Retinal pigment epithelial cell (primary cell): ENCODE measurements around the gene UQCC6.

DNA sequence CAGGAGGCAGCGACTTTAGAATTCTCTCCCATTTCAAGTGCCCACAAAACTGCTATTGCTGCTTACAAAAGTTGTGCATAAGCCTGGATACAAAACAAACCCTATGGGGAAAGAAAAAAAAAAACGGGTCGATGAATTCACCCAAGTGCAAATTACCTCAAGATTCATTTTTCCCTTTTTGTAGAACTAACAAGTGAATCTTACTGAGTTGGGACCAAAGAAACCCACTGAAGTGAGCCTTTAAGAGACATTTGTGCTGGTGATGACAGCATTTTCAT, 27.2 kb downstream of the C12orf42 start:
- RRBS, result no CpG with 5 or more reads among the region's 3 CpGs

GRCh38 chr12:103676966-103677782, 90.1 kb downstream of the STAB2 start:
- RRBS, result no CpG with 5 or more reads among the region's 11 CpGs

DNA sequence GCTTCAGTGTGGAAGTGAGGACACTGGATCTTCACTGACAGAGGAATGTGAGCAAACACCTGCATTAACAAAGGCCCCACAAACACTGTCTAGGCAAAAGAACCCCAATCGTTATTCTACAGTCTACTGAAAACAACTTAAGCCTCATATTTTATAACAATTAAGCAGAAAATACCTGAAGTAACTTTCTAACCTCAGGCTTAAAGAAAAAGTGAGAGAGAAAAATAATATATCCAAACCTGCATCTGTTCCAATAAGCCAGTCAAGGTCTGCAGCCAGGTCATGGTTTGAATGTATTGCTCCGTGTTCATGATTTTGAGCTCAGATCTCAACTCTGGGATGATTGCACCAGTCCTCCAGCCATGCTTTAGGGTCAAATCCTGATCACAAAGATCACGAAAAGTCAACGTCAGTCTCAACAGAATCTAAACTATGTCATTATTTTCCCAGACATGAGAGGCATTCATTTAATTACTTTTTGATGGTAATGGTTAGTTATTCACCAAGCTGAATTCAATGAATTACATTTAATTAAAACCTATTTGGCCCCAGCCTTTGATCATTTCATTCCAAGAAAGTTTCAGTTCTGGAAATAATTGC, 55.8 kb downstream of the NT5DC3 start:
- RRBS, result no CpG with 5 or more reads among the region's 4 CpGs

- RRBS, result no CpG with 5 or more reads among the region's 4 CpGs
These were observed 9.7 kb downstream of the UQCC6 start for GRCh38 chr12:103946966-103948072.

DNA sequence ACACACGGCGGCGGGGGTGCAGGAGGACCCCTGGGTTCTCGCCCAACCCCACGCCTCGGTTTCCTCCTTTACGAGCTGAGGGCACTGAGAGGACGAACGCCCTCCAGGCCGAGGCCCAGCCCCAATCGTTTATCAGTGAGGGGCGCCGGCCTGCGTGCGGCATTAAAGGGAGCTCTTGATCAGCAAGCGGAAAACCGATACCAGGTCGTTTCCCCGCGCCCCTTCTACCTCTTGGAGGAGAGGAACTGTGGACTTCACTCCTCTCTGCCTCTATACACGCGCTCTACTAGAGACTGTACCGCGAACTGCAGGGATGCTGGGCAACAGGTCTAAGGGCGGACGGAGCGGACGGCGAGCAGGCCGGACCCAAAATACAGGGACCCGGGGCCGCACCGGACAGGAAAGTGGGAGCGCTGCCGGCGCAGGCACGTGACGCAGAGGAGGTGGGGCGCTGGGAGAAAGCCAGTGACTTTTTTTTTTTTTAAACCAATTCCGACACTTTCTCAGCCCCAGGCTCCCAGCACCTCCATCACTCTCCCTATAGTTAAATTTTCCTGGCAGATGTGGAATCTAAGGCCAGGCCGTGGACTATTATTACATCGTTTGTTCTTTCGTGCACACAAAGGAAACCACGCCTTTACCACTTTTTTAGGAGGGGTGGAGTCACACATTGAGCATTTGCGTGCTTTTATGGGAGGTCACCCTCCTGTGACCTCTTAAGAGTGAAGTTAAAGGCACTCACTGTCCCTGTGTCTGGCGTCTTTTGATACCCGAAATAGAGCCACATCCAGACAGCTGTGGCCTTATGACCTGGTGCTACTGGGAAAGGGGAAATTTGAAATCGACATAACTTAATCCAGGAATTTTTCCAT, at the start of gene UQCC6:
Gene UQCC6, minus strand, starts transcription at position 375 of the 872 bp plus-strand sequence.
- RRBS, result no CpG with 5 or more reads among the region's 48 CpGs

- RRBS, result no CpG with 5 or more reads among the region's 15 CpGs
These were observed 828 bp downstream of the HCFC2 start for GRCh38 chr12:104065113-104065604.

DNA sequence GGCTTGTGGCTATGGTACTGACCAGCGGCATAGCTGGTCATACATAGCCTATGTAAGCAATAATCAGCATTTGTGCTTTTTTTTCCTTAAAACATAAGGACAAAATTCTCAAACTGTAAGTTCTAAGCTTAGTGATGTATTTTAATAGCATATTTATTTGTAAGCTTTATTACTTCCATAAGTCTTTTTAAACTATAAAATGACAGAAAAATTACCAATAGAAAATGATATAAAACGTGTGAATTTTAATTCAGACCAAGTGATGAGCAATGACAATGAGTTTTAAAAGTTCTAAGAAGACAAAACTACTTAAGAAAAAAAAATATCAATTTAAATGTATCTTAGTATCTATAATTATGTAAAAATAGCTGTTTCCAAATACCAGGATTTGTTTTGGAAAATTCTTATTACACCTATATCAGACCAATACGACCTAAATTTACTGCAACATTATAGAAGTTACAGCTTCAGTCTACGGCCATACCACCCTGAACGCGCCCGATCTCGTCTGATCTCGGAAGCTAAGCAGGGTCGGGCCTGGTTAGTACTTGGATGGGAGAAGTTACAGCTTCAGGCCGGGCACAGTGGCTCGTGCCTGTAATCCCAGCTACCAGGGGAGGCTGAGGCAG, 13.1 kb downstream of the NFYB start:
- RRBS, result no CpG with 5 or more reads among the region's 12 CpGs

DNA sequence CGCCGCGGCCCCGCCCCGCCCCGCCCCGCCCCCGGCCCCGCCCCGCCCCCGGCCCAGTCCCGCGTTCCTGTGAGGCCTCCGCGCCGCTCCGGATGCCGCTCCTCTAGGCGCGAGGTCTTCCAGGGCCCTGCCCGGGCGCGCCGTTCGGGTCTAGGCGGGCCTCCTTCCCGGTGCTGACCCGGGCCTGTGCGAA, 207 bp upstream of the NFYB start:
- RRBS, result 1% methylated on average over 17 of the region's 29 CpGs

DNA sequence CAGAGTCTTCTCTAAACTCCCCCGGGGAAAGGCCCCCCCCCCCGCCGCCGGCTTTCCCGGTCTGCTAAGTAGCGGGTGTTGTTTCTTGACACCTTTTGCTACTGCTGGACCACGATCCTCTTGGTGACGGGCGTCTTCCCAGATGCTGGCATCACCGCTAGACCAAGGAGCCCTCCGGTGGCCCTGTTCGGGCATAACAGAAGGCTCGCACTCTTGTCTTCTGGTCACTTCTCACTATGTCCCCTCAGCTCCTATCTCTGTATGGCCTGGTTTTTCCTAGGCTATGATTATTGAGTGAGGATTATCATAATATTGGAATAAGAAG, 9.4 kb upstream of the EID3 start:
- RRBS, result no CpG with 5 or more reads among the region's 13 CpGs

DNA sequence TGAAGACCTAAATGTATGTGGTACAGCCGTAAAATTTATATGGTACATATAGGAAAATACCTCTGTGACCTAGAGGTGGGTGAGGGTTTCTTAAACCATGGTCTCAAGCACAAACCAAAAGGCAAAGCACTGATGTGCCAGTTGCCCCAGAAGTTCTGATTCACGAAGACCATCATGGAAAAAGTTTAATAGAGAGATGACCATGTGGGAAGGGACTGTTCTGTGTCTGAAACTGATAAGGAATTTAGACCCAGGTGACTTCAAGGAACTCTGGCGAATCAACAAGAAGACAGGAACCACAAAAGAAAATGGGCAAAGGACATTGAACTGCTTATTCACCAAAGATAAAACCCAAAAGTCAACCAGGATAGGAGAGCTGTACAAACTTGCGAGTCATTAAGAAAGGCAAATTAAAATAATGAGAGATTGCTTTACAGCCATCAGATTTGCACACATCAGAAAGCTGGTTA, 55.3 kb downstream of the EID3 start:
- RRBS, result no CpG with 5 or more reads among the region's 4 CpGs

DNA sequence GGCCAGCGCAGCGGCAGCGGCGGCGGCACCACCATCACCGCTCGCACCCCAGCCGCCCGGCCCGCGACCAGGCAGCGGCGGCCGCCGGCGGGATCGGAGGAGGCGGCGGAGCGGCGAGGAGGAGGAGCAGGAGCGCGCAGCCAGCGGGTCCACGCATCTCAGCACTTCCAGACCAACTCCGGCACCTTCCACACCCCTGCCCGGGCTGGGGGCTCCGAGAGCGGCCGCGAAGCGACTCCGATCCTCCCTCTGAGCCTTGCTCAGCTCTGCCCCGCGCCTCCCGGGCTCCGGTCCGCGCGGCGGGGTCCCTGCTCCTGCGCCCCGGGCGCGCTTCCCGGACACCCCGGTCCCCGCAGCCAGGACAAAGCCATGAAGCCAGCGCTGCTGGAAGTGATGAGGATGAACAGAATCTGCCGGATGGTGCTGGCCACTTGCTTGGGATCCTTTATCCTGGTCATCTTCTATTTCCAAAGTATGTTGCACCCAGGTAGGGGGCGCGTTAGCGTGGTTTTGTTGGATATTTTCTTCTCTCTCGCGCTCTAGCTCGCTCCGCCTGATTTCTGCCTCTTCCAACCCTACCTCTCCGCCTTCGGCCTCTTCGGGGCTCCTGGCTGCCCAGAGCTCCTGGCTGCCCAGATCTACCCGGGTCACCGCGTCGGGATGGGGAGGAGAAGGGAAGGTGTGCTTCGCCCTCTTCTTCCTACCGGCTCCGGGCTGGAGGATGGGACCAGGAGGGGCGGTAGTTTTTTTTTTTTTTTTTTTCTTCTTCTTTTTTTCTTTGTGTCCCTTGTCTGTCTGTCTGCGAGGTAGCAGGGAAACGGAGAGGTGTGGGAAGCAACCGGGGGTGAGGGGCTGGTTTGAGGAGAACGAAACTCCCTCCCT, 536 bp downstream of the CHST11 start:
- RRBS, result 2% methylated on average over 29 of the region's 72 CpGs

GRCh38 chr12:104458774-104459366, 2.1 kb downstream of the CHST11 start:
- RRBS, result 39% methylated on average over 5 of the region's 18 CpGs

GRCh38 chr12:104473072-104474258, 16.7 kb downstream of the CHST11 start:
- RRBS, result no CpG with 5 or more reads among the region's 16 CpGs

DNA sequence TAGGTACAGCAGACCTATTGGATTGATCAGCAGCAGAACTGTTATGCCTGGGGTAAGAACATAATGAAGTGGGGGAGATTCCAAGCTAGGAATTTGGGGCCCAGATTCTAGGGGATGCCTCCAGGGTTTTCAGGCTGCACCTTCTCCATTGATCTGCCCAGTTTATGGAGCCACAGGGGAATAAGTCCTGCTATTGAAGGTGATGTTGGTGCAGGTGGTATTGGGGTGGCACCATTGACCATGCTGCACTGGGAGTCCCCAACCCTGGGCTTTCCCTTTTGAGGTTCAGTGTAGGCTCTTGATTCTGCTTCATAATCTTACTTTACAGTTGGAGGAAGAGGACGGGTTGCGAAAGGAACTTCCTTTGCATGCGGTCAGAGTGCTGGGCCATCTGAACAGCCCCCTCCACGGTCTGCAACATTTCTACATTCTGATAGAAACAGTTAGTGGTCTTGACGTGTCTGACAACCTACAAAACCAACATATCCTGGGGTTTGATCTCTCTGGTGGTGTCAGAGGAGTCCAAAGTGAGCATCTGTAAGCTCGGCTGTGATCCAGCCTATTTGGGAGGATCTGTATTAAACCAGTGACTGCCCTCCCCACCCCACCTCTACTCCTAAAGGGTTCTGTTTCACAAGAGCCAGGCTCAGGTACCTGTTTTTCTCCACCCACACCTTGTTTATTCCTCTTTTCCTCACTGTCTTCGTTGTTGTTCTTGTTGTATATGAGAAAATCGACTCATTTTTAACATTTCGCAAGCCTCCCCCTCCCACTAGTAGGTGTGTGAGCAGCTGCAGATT, 113.0 kb downstream of the CHST11 start:
- RRBS, result no CpG with 5 or more reads among the region's 9 CpGs

DNA sequence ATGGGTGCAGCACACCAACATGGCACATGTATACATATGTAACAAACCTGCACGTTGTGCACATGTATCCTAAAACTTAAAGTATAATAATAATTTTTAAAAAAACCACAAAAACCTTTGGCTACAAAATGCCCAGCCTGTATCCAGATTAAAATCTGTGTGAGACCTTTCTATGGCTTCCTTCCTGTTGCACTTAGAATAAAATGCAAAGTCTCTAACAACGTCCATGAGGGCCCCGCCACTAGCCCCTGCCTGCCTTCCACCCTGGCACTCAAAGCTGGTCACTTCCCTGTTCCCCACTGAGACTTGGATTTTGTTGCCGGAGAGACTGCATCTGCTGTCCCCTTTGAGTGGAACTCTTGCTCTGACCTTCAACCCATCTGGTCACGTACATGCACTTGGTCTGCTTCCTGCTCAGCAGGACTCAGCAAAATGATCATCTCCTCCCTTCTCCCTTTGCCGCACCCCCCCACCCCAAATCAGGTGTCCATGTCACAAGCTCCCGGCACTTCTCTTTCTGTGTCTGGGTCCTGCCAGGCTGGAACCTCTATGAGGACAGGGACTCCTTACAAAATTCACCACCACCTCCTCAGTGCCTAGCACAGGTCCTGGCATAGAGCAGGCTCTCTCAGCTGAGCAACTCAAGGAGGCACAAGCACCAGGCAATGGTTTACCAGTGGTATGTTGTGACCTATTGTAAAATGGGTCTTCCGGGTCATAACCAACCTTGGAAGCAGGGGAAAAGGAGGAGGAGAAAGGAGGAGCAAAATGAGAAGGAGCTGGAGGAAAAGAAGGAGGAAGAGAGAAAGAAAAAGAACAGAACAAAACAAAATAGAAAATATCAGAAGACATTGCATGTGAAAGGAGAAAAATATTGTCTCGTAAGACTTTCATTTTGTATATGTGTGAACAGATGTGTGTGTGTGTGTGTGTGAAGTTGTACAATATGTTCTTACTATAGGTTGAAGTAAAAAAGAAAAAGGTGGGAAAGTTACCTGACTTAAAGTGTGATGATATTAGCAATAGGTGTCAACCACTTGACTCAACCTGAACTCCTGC, 181.0 kb downstream of the CHST11 start:
- RRBS, result no CpG with 5 or more reads among the region's 9 CpGs

DNA sequence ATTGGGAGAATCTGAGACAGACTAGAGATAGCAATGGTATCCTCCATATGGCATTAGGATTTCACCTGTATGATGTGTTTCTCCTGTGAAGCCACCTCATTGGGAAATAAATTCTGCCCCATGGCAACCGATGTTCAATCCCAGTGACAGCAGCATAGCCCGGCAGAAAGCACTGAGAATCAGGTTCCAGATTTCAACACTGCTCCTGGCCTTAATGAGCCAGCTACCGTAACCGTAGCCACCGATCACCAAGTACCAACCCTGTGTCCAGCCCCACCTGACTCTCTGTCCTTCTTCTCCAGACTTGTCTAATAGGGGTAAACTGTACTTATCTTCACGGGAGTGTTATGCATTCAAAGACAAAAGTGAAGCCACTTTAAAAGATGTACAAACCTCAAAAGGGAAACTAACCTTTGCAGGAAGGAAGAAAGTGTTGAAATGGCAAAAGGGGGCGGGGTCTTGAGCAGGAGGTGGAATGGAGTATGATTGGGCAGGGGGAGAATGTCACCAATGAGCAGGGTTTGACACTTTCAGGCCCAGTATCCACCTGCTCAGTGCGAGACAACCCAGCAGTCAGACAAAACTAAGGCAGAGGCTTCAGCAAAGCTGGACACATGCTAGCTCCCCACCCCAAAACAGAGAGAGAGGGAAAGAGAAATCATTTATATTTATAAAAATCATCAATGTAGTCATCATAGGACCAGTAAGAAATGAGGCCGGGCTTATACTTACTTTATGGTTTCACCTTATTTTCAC, 226.1 kb downstream of the CHST11 start:
- RRBS, result no CpG with 5 or more reads among the region's 9 CpGs

- RRBS, result no CpG with 5 or more reads among the region's 6 CpGs
These were observed 217.4 kb downstream of the SLC41A2 start for GRCh38 chr12:104740708-104741081.

- RRBS, result no CpG with 5 or more reads among the region's 14 CpGs
These were observed 8.1 kb upstream of the ALDH1L2 start for GRCh38 chr12:105092310-105092713.

GRCh38 chr12:105197636-105198631, 38.0 kb downstream of the APPL2 start:
- RRBS, result no CpG with 5 or more reads among the region's 20 CpGs